ENCODE results near the gene NCOA7.

GRCh38 chr6:125600302-125600653 lies 149.2 kb upstream of the HEY2 start:
- PRO-cap: no peak

DNA sequence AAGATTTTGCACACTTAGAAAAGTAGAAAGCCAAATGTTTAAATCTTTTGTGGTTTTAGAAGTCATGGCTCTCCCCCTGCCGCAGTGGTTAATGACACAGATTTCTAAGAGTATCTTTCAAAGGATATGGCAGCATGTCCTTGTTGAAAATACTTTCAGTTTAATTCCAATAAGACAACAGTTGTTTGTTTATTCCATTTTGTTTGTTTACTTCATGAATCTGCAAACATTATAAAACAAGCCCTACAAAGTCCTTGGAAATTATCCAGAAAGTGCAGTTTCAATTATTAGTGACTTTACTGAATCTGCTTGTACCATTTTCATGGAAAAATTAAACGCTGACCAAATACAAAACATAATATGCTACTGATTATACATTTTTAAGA lies 3.3 kb downstream of the HEY2 start:
- PRO-cap: no peak

- PRO-cap: bidirectional peak, plus-strand start at chr6:125790447, minus-strand start at chr6:125790448; bidirectional peak, plus-strand start at chr6:125790669, minus-strand start at chr6:125790671; bidirectional peak, plus-strand start at chr6:125790966, minus-strand start at chr6:125790858
Observed at GRCh38 chr6:125790347-125791424, at the start of gene NCOA7. Gene NCOA7 (plus strand): TSS chr6:125790960.

DNA sequence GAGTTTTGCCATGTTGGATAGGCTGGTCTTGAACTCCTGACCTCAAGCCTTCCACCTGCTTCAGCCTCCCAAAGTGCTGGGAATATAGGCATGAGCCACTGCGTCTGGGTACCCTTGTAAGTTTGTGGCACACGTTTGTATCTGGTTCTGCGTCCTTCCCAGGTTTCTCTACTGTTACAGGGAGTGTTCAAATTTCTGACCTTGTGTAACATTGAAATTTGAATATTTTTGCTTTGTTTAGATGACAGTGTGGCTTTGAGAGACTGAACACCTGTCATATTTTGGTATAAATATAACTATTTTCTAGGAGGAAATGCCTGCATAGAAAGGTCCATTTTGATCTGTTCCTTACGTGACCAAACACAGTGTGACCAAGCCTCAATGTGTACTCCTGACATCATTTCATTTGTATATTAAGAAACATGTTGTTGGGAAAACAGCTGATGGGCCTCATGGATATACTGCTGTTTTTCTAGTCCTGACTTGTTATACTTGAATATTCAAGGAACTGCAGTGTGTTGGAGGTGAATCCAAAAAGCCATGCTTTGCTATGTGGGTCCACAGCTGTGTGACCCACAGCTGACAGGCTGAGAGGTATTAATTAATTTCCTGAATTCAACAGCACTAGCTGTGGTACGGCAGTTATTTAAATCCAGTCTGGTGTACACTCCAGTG lies 18.8 kb downstream of the NCOA7 start:
- PRO-cap: no peak

DNA sequence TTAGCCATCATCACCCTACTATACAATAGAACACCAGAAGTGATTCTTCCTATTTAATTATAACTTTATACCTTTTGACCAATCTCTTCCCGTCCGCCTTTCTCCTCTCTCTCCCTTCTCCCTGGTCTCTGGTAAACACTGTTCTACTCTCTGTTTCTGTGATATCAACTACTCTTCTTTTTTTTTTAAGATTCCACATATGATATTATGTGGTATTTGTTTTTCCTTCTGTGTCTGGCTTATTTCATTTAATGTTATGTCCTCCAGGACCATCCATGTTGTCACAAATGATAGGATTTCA lies 19.9 kb upstream of the CENPW start:
- PRO-cap: no peak

DNA sequence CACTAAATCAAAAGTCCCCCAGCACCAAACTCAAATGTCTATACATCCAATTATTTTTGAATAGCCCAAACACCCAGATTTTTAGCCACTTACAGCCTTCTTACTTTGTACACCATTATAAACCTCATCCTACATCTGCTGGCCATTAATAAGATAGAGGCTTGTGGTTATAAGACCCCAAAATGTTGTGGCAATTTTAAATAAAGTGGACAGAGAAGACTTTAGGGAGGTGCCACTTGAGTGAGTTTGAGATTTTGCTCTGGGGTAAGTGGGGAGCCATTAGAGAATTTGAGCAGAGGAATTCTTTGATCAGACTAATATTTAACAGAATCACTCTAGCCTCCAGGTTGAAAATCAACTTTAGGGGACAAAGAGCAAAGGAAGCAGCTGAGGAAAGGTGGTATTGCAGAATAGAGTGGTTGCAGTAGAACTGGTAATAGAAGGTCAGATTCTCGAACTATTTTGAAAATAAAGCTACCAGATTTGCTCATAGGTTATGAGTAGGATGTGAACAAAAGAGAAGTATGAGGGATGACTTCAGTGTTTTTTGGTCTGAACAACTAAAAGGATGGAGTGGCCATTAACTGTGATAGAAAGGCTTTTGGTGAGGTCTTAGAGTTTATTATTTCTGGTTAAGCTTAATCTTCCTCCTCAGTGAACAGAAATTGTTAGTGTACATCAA lies 50.7 kb upstream of the RNF146 start:
- PRO-cap: no peak

- PRO-cap: no peak
Observed at GRCh38 chr6:127934473-127935010, 33.7 kb upstream of the THEMIS start.

DNA sequence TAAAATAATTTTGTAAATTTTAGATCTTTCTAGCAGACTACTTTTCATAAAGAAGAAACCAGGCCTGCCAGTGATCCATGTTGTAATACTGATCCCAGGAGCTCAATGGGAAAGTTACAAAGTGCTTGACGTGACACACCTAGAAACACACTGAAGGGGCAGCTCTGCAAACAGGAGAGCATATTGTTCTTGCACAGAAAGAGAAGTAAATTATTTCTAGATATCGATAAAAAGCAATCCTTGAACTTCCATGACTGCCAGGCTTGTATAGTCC lies 289.9 kb downstream of the PTPRK start:
- PRO-cap: no peak

DNA sequence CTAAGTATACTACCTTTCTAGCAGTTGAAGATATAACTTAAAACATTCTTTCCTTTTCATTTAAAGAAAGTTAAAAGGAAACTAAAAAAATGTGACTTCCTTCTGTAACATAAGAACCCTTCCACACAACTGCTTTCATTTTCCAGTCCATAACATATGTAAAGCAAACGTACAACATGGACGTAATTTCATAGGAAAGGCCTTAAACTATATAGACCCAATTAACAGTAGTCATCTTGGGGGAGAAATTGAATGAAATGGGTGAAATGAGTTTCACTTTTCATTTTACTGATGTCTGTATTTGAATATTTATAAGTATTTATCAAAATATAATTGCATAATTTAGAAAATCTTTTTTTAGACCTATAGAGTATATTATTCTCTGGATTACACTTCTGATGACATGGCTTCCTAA lies 260.6 kb downstream of the PTPRK start:
- PRO-cap: no peak

- PRO-cap: no peak
Observed at GRCh38 chr6:128280166-128280518, 240.3 kb downstream of the PTPRK start.

DNA sequence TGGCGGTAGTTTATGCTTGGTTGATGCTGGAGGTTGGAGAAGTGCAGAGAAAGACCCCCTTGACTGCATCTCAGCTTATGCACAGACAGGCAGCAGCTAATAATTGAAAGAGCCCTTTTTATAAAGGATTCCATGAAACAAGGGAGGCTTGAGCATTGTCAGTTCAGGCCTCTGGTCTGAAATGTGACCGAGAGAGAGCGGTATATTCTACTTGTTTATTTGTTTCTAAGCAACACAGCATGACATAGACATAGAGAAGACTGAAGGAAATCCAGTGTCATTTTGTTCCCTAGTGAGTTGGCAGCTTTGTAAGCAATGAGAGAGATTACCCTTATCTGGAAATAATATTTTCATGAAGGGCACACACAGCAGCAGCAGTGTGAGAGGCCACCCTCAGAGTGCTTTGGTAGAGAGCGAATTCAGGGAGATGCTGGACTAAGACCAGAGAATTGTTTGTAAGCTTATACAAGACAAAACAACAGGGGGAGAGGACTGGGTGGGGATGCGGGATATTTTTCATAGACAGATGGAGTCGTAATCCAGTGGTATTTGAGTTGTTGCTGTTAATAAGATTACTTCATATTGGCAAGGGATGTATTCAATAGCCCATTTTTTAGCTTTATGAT lies 34.6 kb upstream of the LAMA2 start:
- PRO-cap: bidirectional peak, plus-strand start at position 293 of the sequence, minus-strand start at position 185 of the sequence

GRCh38 chr6:128975759-128976634 lies 93.1 kb downstream of the LAMA2 start:
- PRO-cap: no peak

DNA sequence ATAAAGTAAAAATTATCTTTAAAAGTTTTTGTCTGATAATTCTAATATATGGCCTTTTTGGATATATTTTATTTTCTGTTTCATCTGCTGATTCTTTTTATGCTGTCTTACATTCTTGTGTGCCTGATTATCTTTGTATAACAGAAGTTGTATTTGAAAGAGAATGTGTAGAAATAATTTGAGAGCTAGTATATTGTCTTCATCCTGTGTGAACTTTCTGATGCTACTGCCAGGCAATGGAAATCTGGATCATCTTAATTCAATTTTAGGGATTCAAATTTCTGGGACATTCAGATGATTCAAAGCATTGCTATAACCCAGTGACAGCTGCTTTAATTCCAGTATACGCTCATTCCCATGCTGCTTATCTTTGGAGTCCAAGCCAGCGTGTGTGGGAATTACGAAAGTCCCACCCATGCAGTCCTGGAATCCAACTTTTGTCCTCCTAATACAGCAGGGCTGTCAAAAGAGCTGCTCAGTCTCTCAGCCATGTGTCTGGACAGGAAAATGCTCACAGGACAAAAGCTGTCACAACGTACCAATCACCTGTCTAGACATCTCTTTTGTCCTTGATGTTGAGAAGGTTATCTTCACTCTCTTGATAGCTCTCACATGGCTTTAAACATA lies 219.7 kb downstream of the LAMA2 start:
- PRO-cap: no peak

GRCh38 chr6:129112308-129113052 lies 229.5 kb downstream of the LAMA2 start:
- PRO-cap: no peak

- PRO-cap: bidirectional peak, plus-strand start at chr6:129638565, minus-strand start at chr6:129638540
Observed at GRCh38 chr6:129638324-129638690, 71.7 kb downstream of the ARHGAP18 start.

GRCh38 chr6:129672133-129672787 lies 37.7 kb downstream of the ARHGAP18 start:
- PRO-cap: no peak

- PRO-cap: no peak
Observed at GRCh38 chr6:129744687-129745060, 34.7 kb upstream of the ARHGAP18 start.

- PRO-cap: no peak
Observed at GRCh38 chr6:129749538-129750208, 39.7 kb upstream of the ARHGAP18 start.

GRCh38 chr6:130671447-130672022 lies 155.7 kb upstream of the SMLR1 start:
- PRO-cap: no peak

DNA sequence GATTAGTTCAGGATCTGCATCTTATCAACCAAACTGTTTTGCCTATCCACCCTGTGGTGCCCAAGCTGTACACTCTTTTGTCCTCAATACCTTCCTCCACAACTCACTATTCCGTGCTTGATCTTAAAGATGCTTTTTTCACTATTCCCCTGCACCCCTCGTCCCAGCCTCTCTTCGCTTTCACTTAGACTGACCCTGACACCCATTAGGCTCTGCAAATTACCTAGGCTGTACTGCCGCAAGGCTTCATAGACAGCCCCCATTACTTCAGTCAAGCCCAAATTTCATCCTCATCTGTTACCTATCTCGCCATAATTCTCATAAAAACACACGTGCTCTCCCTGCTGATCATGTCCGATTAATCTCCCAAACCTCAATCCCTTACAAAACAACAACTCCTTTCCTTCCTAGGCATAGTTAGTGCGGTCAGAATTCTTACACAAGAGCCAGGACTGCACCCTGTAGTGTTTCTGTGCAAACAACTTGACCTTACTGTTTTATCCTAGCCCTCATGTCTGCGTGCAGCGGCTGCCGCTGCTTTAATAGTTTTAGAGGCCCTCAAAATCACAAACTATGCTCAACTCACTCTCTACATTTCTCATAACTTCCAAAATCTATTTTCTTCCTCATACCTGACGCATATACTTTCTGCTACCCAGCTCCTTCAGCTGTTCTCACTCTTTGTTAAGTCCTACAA lies 191.4 kb downstream of the AKAP7 start:
- PRO-cap: no peak